Mesangial cell (primary cell): ENCODE results near the gene ADAMTS17.

- RAMPAGE, long total RNA = no peak
Measured at GRCh38 chr15:98865859-98866413, 141.7 kb downstream of the PGPEP1L start.

DNA sequence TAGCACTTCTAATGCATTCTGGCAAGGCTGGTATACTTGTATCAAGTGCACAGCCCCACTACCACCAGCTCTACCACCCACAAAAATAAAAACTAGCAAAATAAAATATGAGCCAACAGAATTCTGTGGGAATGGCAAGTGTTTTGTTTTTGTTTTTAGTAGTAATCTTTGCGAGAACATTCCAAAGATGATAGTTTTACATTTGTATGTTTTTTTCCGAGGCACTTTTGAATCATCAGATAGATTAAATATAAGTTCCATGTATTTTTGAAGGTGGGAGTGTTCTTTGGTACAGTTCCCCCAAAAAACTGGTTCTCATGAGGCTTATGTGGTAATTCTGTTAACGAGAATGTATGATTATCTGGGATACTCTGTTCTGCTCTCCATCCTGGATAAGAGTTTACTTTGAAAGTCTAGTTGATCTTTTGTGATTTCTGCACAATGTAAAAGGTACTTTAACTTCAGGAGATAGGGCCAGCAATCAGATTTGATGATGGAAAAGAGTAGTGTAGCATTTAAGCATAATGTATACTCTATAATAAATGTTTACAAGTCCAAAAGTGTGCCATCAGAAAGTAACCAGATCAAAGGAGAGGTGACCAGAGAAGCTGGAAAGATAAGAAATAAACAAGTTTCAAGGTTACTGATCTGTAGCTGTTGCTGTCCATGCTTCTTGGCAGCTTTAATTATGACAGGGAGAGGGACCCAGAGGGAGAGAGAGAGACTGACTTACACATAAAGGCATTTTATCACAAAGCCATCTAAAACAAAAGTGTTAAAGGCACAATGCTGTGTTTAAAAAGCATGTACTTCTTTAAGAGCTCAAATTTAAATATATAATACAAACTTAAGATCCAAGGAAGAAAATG is 130.9 kb downstream of the PGPEP1L start:
- RAMPAGE, long total RNA = no peak

GRCh38 chr15:99005289-99005923 is 2.2 kb downstream of the PGPEP1L start:
- RAMPAGE, long total RNA = no peak

DNA sequence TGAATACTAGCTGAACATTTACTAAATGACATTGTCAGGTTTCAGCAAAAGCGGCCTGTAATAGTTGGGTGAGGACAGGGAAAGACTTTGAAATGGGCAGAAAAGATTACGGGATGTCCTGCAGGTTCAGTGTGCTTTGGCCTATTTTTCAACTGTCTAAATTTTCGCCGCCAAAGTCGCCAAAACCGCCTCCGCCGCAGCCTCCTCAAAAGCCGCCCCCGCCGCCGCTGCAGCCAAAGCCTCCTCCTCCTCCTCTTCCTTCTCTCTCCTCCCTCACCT is 6.4 kb upstream of the PGPEP1L start:
- RAMPAGE, long total RNA = no peak

- RAMPAGE, long total RNA = no peak
Measured at GRCh38 chr15:99016951-99017727, 9.5 kb upstream of the PGPEP1L start.

GRCh38 chr15:99096758-99097532 is 7.9 kb upstream of the SYNM start:
- RAMPAGE, long total RNA = no peak

- RAMPAGE, long total RNA = no peak
Measured at GRCh38 chr15:99124921-99125738, 20.2 kb downstream of the SYNM start.

- RAMPAGE, long total RNA = no peak
Measured at GRCh38 chr15:99174210-99175553, 69.8 kb downstream of the SYNM start.

- RAMPAGE, long total RNA = no peak
Measured at GRCh38 chr15:99437798-99438235, 128.0 kb upstream of the MEF2A start.

GRCh38 chr15:99442134-99442688 is 123.6 kb upstream of the MEF2A start:
- RAMPAGE, long total RNA = no peak

- RAMPAGE, long total RNA = no peak
Measured at GRCh38 chr15:99507707-99508472, 57.9 kb upstream of the MEF2A start.

GRCh38 chr15:99508715-99508947 is 57.2 kb upstream of the MEF2A start:
- RAMPAGE, long total RNA = no peak

GRCh38 chr15:99633751-99634502 is 68.1 kb downstream of the MEF2A start:
- RAMPAGE, long total RNA = no peak

GRCh38 chr15:99703171-99703468 is 30.1 kb downstream of the LYSMD4 start:
- RAMPAGE, long total RNA = no peak

- RAMPAGE, long total RNA = no peak
Measured at GRCh38 chr15:99703580-99704149, 29.6 kb downstream of the LYSMD4 start.

- RAMPAGE, long total RNA = no peak
Measured at GRCh38 chr15:99733541-99734071, 369 bp upstream of the LYSMD4 start.

- RAMPAGE, long total RNA = no peak
Measured at GRCh38 chr15:100341799-100342553, at the start of gene ADAMTS17. Gene ADAMTS17, minus strand, starts transcription at chr15:100341975.

GRCh38 chr15:100345249-100345977 is 3.6 kb upstream of the ADAMTS17 start:
- RAMPAGE, long total RNA = no peak

DNA sequence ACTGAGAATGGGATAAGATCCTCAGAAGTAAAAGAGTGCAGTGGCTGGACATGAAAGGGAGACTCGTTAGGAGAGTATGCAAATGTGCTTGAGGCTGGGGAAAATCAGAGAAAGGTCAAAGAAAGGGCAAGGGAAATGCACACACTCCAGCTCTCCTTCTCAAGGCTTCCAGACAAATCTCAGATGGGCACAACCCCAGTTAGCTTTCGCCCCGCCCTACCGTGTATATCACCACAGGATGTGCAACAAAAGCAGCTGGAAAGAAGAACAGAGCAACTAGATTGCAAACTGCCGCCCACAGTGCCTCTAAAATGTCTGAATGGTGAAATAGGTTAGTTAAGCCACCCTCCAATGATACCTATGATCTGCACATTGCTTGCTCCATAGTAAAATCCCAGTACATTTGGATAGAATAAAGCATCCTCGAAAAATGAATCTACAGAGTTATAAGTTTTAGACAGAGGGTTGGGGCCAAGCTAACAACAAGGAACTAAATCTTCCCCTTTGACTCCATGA is 63.8 kb downstream of the CERS3 start:
- RAMPAGE, long total RNA = no peak

DNA sequence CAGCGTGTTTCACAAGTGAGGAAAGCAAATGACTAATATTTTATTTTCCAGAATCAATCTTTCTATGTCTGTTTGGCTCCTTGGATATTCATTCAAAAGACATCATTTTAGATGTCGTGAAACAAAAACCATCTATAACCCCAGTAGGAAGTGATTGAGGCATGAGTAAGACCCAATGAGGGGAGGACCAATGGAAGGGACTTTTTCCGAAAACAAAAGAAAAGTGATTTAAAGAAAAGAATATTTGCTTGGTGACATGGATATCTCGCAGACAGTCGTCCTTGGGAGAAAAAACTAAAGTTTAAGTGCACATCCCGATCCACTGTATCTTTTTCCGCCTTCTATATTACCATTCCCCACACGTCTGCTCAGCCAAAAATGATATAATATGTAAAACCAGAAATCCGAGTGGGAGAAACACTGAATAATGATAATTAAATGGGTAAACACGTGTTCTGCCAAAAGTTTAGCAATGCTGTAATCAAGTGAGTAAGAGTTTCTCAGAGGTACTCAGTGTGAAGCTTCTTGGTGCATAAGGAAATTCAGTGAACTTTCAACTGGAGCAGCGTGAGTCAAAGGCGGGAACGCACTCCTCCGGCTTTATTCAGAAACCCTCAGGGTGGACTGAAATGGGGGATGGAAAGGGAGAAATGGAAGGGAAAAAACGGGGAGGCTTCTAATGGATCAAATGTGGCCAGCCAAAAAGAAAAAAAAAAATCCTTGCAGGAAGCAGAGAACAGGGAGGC is 84.9 kb downstream of the ASB7 start:
- RAMPAGE, long total RNA = no peak